Ileum (tissue), 1 donor: Measurements from ENCODE around the gene KLHL28.

DNA sequence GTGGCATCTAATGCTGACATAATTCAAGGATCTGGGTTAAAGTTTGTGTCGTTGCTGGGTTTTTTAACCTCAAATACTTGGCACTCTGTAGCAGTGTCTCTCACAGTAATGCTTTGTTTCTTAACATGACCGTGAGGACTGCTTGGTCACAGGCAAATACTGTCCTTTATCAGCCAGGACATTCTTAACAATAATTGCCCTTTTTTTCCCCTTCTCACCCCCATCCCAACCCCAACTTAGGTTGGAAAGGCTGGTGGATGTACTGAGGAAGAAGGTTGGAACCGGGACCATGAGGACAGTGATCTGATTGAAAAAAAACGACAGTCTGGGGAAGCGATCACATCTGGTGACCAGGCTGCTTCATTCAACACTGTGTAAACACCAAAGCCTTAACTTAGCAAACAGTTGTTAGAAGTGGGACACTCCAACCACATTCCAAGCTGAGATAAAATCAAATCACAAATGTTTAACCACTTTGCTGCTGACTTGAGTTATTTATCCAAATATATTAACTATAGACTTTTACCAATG lies 48.3 kb downstream of the FOXA1 start:
- PRO-cap = no peak

- PRO-cap = no peak
Measured at GRCh38 chr14:37566502-37567493, 28.3 kb downstream of the FOXA1 start.

DNA sequence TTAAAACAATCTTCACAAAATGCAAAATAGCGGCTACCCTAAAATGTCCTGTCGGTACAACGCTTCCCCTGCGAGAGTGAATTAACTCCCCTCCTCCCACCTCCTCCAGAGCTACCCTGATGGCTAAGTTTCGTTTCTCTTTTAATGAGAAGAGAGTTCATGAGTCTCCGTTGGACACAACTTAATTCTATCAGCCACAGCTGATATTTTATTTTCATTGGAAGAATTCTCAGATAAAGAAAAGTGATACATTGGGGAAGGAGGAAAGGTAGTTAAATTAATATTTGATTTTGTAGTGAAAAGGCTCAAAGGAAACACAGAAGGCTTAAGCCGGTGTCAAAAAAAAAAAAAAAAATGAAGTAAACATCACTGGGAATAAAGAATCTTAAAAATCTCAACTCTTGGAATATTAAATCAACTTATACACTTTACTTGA lies 5.6 kb downstream of the FOXA1 start:
- PRO-cap = no peak

DNA sequence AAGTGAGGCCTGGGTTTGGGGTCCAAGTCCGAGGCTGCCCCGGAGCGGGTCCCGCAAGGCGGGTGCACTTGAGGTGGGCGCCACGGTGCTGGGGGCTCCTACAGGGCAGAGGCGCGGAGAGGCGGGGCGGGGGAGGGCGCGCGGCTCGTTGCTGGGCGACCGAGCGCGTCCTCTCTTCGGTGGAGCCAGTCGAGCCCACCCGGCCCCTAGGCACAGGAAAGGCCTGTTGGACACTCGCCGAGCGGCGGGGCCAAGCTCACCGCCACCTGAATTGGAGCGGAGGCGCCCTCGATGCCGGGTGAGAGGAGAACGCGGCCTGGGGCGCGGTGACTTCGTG lies 15.6 kb downstream of the TTC6 start:
- PRO-cap = no peak

DNA sequence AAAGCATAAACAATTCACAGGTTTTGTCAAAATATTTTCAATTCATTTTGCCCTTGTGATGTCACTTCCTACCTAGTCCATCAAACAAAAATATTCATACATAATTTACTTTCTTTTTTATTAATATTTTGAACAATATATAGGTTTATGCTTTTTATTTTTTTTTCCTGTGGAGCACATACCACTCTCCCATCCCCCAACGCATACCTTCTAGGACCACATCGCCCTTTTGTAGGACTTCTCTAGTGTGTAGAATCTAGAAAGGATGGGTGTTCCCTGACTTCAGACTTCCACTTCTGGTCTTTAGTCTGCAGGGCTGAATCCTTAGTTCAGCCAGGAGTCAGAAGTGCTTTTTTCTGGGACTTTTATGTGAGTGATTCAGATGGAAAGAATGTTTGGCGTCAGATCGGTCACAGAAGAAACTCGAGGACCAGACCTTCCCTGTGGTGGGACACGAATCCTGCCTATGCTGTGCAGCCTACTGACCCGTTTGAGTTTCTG lies 165.5 kb upstream of the SSTR1 start:
- PRO-cap = no peak

- PRO-cap = no peak
Measured at GRCh38 chr14:38808635-38809515, 294.2 kb downstream of the SEC23A start.

DNA sequence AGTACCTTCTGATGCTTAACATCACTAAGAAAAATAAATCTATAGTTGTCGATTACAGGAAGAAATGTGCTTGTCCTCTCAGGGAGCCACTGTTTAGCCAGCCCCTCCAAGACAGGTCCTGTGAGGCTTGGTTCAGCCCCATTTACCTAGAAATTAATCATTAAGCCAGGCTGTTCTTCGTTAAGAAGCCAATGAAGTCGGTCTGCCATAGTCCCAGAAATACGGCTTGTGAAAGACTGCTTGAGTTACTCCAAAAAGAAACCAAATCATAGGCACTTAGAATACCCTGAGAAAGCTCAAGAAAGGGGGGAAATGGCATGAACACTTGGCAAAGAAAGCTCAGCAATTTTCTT lies 234.7 kb downstream of the SEC23A start:
- PRO-cap = no peak

DNA sequence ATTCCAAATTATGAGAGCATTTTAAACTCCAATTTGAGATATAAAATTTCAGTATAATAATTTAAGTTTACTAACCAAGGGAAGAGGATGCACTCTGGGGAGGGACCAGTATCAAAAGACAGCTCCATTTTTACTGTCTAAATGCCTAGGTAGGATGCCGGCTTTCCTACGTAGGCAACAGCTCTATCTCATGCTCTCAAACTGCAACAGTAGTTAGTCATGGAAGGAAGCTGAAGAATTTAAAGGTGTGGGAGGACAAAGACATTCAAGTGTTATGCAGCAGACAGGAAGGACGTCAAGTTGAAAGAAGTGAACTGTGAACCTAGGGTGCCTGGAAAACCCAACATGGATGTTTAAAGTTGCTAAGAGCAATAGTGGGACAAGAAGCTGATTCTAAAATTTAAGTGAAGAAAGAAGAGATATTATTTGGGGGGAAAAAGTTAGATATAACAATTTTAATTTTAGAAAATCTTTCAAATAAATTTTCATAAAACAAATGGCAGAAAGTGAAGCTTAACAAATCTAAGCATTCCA lies 5.9 kb downstream of the SEC23A start:
- PRO-cap = no peak

DNA sequence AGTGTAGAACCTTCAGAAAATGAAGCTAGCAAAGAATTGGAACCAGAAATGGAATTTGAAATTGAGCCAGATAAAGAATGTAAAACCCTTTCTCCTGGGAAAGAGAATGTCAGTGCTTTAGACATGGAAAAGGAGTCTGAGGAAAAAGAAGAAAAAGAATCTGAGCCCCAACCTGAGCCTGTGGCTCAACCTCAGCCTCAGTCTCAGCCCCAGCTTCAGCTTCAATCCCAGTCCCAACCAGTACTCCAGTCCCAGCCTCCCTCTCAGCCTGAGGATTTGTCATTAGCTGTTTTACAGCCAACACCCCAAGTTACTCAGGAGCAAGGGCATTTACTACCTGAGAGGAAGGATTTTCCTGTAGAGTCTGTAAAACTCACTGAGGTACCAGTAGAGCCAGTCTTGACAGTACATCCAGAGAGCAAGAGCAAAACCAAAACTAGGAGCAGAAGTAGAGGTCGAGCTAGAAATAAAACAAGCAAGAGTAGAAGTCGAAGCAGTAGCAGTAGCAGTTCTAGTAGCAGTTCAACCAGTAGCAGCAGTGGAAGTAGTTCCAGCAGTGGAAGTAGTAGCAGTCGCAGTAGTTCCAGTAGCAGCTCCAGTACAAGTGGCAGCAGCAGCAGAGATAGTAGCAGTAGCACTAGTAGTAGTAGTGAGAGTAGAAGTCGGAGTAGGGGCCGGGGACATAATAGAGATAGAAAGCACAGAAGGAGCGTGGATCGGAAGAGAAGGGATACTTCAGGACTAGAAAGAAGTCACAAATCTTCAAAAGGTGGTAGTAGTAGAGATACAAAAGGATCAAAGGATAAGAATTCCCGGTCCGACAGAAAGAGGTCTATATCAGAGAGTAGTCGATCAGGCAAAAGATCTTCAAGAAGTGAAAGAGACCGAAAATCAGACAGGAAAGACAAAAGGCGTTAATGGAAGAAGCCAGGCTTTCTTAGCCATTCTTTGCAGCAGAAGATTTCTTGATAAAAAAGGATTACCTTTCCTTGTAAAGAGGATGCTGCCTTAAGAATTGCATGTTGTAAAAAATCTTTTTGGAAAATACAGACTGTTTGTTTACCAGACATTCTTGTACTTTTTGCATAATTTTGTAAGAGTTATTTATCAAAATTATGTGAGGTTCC lies 6.3 kb downstream of the PNN start:
- PRO-cap = no peak

DNA sequence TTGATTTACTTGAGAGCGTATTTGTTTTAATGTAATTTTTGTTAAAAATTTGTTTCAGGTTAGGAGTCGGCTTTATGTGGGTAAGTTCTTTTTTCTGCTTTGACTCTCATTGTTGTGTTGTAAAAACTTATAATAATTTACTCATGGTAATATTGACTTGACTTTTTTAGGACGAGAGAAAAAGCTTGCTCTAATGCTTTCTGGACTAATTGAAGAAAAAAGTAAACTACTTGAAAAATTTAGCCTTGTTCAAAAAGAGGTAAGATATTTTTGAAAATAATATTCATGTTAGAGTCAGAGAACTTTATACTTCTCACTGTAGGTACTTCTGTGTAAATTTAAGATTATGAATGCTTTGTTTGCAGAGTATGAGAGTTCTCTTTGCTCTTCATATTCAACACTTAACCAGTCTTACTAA lies 45.6 kb downstream of the MIA2 start:
- PRO-cap = no peak

DNA sequence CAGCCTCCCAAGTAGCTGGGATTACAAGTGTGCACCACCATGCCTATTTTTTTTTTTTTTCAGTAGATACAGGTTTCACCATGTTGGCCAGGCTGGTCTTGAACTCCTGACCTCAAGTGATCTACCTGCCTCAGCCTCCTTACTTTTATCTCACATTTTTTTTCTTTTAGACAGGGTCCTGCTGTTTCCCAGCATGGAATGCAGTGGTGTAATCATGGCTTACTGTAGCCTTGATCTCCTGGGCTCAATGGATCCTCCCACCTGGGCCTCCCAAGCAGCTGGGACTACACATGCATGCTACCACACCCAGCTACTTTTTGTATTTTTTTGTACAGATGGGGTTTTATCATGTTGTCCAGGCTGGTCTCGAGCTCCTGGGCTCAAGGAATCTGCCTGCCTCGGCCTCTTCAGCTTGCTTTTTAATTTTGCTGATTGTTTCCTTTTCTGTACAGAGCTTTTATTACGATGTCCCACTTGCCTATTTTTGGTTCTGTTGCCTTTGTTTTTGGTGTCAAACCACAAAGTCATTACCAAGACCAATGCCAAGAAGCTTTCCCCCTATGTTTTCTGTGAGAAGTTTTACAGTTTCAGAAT lies 23.5 kb downstream of the FBXO33 start:
- PRO-cap = no peak

DNA sequence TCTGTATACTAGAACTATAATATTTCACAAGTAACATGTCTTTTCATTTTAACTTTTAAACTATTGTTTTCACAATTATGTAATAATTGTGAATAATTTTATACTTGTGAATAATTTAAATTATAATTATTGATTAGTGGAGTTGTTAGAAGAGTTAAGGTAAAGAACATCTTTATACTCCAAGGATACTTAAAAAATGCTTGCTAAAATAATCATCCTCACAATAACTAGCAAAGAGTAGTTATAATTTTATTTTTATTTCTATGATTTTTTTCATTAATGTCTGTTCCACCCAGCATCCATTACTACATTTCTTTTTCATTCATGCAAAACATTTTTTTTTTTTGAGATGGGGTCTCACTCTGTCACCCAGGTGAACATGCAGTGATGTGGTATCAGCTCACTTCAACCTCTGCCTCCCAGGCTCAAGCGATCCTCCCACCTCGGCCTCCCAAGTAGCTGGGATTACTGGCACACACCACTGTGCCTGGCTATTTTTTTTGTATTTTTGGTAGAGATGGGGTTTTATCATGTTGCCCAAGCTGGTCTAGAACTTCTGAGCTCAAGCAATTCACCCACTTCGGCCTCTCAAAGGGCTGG lies 807.7 kb downstream of the LRFN5 start:
- PRO-cap = no peak

GRCh38 chr14:44712392-44712967 lies 184.6 kb upstream of the C14orf28 start:
- PRO-cap = no peak

DNA sequence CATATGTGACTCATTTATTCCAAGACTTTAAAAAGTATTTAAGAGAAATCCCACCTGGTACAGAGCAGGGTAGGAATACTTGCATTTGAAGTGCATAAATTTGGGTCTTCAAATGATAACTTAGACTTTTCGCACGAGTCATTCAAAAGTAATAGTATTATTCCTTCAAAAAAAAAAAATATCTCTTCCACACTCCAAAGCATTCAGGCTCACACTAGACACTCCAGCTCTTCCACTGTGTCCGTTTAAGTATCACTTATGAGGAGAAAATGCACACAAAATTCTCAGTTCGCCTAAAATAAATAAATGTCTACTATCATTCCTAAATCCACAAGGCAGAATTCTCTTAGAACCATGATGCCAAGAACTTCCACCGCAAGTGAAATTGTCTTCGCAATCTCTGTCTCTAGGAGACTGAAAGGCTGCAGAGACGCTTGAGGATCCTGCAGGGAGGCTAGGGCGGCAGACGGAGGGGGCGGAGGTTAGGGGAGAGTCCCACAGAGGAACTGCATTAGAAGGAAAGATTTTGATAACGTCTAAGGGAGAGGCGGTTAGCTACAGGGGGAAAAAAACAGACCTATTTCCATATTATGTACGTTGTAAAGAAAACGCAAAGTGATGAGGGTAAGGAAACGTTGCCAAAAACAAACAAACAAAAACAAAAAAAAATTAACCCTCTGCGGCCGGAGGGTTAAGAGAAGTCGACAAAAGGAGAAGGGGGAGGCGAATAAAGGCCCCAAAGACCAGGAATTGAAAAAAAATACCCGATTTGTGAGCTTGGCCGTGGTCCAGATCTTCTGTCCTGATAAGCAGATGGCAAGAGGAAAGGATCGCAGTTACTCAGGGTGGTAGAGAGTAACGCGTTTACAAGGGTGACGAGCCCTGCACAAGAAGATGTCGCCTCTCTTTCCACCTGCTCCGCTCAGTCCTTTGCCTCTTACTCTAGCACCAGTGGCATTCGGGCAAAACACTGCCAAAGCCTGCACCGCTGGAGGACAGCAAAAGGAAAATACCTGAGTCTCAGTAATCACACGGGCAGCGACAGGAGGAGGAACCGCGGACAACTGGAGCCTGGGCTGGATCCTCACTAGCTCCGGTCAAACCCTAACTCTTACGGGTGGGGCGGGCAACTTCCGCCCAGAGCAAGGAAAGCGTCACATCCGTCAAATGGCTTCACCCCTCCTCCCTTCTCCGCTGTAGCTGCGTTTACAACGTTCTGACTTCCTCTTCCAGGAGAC lies at the start of gene KLHL28:
Gene KLHL28, minus strand, starts transcription at position 1,115 of the 1,238 bp plus-strand sequence.
- PRO-cap = unidirectional peak, plus-strand start at position 465 of the sequence; unidirectional peak, plus-strand start at position 863 of the sequence; bidirectional peak, plus-strand start outside the sequence, minus-strand start at position 1,066 of the sequence

- PRO-cap = no peak
Measured at GRCh38 chr14:44982950-44983805, 21.2 kb downstream of the TOGARAM1 start.

DNA sequence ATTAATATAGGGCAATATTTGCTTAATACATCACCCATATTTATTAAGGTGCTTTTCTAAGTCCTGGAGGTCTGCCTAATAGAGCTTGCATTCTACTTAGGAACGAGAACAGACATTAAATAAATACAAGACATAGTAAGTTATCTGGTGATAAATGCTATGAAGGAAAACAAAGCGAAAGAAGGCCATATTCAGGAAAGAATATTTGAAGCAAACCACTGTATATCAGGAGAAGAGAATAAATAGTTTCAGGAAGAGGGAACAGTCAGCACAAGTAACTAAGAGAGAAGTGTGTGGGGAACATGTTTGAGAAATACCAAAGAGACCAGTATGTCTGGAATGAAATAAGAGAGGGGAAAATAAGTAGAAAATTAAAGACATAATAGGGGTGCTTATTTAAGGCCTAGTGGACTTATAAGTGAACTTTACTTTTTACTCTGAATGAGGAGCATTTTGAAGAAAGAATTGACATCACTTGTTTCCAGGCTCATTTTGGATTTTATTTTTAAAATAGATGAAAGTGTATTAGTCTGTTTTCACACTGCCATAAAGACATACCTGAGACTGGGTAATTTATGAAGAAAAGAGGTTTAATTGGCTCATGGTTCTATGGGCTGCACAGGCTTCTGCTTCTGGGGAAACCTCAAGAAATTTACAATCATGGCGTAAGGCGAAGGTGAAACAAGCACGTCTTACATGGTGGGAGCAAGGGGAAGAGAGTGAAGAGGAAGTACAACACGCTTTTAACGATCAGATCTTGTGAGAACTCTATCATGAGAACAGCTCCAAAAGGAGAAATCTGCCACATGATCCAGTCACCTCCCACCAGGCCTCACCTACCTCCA lies 34.3 kb downstream of the TOGARAM1 start:
- PRO-cap = no peak

DNA sequence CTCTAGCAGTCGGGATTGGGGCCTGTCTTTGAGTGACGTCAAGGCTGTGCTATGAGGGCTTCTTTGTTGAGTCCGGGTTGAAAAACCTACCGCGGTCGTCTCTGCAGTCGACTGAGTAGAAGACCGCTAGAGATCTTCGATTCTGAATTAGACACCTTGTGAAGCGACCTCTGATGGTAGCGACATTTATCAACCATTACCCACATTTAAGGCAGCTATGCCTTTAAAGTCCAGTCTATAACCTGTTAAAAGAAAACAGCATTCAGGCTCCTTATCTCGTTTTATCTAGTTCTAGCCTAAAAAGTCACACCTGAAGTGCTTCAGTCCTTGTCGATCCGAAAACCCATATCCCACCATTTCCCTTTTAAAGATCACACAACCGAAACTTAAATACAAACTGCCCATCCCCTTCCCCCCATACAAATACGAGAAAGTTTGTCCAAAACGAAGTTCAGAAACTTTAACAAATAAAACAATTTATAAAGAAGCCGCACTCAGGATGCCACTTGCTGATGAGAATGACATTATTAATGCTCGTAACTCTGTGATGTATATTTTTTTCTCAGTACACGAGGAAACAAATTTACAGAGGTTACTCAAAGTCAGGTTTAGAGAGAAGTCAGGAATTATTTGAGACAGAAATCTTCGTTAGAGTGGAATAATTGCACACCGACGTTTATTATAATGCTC lies 429 bp upstream of the FKBP3 start:
- PRO-cap = bidirectional peak, plus-strand start at position 106 of the sequence, minus-strand start outside the sequence

GRCh38 chr14:45249781-45250664 lies 3.0 kb downstream of the MIS18BP1 start:
- PRO-cap = no peak

- PRO-cap = no peak
Measured at GRCh38 chr14:45889016-45889505, 636.1 kb upstream of the MIS18BP1 start.

DNA sequence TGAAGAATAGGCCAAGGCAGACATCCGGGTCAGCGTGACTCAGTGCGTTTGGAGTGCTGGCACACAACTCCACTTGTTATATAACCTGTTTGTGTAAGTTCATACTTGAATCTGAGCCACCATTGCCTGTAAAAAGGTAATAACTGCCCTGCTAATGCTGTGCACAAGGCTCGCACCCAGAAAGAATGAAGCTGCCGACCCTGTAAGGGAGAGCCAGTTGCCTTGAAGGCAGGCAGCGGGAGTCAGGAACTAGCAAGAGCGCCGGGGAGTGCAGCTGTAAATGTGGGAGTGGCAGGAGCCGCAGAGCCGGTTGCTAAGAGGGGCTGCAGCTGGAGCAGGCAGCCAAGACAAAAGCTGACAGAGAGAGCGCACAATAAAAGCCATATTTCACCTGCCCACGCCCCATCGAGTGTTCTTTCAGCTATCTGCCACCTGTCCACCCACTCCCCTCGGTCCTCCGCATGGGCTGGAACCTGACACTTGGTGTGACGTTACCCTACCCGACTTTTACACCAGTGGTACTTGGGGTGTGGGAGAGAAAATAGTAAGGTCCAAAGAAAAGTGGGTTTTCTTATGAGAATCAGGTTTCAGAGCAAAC lies 638.7 kb upstream of the MIS18BP1 start:
- PRO-cap = no peak